Placental pericyte (primary cell): ENCODE data around the genes SDR9C7, GPR182 and OS9.

DNA sequence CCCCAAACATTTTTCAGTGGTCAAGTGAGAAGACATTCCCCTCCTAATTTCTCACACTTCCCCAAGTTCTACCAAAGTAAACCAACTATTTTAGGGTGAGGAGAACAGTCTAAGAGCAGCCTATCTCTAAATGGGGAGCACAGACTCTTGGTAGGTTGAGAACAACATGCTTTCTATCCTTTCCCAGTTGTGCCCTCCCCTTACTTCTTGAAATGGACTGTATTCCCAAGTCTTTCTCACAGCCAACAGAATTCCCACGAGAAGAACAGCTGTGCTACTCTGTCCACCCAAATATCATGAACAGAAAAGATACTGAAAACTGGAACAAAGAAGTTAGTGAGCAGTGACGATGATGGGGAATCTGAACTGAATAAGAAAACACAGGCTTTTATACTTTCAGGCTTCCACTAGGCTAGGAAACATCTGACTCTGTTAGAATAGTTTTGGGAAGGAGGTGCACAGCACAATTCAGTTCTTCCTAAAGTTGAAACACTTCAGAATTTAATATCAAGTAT, 3.4 kb downstream of the NACA start:
- CAGE, long polyA plus RNA: no peak

GRCh38 chr12:56803747-56804045, 40.6 kb downstream of the HSD17B6 start:
- CAGE, long polyA plus RNA: no peak

- CAGE, long polyA plus RNA: no peak
These were observed at the start of gene SDR9C7 for GRCh38 chr12:56934118-56934648. TSS of gene SDR9C7 (minus strand) at chr12:56934408.

- CAGE, long polyA plus RNA: no peak
These were observed at the start of gene GPR182 for GRCh38 chr12:56994079-56994797. TSS of gene GPR182 (plus strand) at chr12:56994492.

GRCh38 chr12:57042996-57043506, 6.9 kb downstream of the MYO1A start:
- CAGE, long polyA plus RNA: no peak

- CAGE, long polyA plus RNA: no peak
These were observed 9.1 kb downstream of the NEMP1 start for GRCh38 chr12:57069521-57069848.

- CAGE, long polyA plus RNA: no peak
These were observed 32.4 kb downstream of the LRP1 start for GRCh38 chr12:57160627-57161225.

DNA sequence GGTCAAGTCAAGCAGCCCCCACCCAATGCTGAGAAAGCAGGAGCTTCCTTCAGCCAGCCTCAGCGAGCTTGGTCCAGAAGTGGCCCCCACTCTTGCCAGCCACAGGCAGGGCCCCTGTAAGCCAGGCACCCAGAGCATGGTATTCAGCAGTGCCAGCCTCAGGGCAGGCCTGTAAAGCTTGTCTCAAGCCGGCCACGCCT, 40.2 kb downstream of the LRP1 start:
- CAGE, long polyA plus RNA: no peak

- CAGE, long polyA plus RNA: no peak
These were observed 25.8 kb upstream of the NXPH4 start for GRCh38 chr12:57190724-57191190.

- CAGE, long polyA plus RNA: no peak
These were observed 16.9 kb upstream of the NXPH4 start for GRCh38 chr12:57199621-57200123.

DNA sequence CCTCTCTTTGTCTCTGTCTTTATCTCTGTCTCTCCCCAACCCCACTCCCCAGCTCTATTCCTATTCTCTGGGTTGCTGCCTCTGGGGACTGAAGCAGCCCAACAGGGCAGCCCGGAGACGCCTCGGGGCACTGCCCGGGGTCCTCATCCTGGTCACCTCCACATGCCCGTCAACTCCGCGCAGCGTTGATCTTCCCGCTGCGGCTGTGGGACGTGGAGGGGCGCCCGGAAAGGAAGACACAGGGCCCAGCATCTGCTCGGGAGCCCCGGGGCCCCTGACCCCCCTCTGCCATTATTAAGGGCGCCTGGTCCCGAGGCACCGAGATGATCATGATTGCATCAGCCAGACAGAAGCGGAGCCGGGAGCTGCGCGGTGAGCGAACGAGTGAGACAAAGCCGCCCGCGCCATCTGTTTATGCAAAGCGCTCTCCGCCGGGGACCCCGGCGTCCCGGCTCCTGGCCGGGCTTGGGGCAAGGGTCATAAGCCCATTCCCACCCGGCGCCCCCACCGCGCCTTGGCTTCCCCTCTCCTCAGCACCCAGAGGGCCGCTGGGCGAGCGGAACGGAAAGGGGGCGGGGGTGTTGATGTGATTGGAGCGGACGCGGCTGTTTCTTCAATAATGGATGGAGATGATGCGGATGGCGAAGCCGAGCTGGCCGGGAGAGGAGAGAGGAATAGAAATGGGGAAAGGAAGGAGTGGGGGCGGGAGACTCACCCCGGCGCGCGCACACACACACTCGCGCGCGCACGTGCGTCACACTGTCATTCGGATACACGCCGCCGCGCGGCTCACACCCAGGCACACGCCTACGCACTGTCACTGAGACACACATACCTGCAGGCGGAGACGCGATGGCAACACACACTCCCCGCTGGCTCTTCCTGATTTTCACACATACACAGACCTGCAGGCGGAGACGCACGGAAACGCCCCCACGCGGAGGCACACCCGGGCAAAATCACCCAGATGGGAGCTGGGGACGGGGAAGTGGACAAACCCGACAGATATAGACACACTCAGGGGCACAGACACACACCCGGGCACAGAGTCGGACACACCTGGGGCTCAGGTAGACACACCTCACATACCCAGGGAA, 3.3 kb upstream of the NDUFA4L2 start:
- CAGE, long polyA plus RNA: no peak

DNA sequence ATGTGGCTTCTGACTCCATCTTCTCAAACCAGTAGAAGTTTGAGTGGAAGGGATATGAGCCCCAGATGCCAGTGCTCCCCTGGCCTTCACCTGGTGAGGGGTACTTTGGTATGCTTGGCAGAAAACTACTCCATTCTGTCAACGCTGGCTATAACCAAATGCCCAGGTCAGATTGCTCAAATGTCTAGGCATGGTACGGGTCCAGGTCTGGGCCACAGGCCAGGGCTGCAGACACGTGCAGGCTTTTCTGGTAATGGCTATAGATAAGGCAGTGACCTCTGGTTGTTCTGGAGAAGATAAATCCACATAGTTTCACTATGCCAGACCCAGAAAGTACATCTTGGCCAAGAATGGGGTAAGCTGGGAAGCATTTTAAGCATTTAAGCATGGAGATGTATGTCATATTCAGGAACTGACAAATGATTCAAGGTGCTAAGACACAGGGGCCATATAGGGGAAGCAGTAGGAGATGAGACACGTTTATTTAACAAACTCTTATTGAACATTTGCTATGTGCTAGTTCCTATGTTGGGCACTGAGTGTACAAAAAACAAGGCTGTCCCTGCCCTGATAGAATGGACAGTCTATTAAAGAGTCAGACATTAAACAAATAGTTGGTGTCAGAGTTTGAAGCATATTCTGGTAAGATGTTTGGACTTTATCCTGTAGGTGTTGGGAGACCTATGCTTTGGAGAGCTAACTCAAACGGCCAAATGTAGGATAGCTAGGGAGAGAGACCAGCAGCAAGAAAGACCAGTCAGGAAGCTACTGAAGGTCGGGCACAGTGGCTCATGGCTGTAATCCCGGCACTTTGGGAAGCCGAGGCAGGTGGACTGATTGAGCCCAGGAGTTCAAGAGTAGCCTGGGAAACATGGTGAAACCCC, 8.5 kb upstream of the STAC3 start:
- CAGE, long polyA plus RNA: no peak

GRCh38 chr12:57357520-57358033, 73.3 kb downstream of the R3HDM2 start:
- CAGE, long polyA plus RNA: no peak

DNA sequence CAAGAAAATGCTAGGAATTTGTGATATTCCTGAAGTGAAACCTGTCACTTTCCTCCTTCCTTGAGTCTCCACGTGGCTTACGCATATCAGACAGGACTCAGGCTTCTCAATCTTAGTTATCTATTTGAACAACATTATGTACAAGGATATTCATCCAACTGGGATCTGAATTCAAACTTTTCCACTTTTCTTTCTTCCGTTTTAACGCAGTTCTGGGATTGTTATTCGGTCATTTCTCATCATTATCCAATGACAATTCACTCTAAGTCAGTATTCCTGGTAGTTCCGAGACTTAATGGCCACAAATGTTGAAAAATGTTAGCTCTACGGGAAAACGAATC, 1.0 kb downstream of the R3HDM2 start:
- CAGE, long polyA plus RNA: no peak

GRCh38 chr12:57454283-57454836, 747 bp upstream of the INHBE start:
- CAGE, long polyA plus RNA: no peak

GRCh38 chr12:57525548-57525949, 2.9 kb downstream of the MBD6 start:
- CAGE, long polyA plus RNA: no peak

GRCh38 chr12:57552779-57553791, 3.2 kb downstream of the KIF5A start:
- CAGE, long polyA plus RNA: no peak

- CAGE, long polyA plus RNA: no peak
These were observed at the start of gene OS9 for GRCh38 chr12:57693509-57694493. TSS of gene OS9 (plus strand) at chr12:57694132.

DNA sequence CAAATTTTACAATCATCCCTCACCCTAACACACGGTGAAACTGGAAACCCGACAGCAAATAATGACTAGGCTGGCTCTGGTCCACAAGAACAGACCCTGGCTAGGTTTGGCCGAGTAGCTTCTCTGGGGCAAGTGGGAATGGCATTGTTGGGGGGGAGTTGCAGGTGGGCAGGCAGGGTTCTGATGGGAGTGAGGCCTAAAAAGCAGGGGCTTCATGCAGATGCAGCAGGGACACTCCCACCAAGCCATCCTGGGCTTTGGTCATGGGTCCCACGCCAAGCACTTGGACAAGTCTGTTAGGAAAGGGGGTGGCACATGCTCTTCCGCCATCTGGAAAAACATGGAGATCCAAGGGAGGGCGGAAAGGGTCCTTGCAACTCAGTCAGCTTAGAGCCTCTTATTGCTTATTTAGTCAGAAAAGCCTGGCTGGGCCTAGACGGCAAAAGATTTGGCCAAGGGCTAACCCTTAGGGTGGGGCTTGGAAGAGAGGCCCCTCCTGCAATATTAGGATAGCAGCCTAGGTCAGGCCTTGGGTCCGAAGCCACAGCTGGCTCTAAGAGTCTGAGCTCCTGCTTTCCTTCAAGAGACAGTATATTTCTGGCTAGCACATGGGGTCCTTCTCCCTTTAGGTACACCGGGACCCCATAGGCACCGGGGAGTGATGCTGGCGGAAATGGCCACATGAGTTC, 2.7 kb upstream of the AVIL start:
- CAGE, long polyA plus RNA: no peak

DNA sequence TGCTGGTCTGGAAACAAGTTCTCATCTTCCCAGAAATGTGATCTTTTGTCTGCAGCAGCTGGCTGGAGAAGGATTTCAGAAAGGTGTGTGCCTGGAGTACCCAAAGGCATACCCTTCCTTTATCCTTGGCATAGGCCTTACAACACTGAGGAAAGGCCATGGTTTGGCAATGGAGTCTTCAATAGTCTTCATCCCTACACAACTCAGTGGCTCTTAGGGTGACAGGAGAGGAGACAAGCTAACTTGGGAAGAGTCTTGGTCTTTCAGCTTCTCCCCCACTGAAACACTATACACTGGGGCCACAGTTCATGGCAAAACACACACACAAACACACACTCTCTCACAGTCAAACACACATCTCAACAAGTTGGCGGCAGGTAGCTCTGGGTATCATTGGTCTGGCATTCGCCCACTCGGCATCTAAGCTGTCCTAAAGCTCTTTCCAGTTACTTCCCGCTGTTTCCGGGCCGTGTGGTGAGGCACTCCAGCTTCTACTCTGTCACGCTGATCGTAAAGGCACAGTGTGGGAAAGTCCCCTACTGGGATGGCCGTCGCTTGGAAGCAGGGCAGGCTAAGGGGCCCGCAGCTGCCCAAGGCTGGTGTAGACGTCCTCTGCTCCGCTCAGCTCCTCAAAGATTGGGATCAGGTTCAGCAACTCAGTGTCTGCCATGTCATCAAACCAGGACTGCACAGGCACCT, 4.6 kb upstream of the AVIL start:
- CAGE, long polyA plus RNA: no peak